Lung (tissue), 4 donors: ENCODE results near the genes PARN, PDXDC1, MYH11 and ABCC1.

GRCh38 chr16:14607991-14608503 lies 22.0 kb downstream of the PARN start:
- PRO-cap: no peak
- RAMPAGE, long total RNA: no peak
- RRBS: no CpG with 5 or more reads among the region's 3 CpGs

DNA sequence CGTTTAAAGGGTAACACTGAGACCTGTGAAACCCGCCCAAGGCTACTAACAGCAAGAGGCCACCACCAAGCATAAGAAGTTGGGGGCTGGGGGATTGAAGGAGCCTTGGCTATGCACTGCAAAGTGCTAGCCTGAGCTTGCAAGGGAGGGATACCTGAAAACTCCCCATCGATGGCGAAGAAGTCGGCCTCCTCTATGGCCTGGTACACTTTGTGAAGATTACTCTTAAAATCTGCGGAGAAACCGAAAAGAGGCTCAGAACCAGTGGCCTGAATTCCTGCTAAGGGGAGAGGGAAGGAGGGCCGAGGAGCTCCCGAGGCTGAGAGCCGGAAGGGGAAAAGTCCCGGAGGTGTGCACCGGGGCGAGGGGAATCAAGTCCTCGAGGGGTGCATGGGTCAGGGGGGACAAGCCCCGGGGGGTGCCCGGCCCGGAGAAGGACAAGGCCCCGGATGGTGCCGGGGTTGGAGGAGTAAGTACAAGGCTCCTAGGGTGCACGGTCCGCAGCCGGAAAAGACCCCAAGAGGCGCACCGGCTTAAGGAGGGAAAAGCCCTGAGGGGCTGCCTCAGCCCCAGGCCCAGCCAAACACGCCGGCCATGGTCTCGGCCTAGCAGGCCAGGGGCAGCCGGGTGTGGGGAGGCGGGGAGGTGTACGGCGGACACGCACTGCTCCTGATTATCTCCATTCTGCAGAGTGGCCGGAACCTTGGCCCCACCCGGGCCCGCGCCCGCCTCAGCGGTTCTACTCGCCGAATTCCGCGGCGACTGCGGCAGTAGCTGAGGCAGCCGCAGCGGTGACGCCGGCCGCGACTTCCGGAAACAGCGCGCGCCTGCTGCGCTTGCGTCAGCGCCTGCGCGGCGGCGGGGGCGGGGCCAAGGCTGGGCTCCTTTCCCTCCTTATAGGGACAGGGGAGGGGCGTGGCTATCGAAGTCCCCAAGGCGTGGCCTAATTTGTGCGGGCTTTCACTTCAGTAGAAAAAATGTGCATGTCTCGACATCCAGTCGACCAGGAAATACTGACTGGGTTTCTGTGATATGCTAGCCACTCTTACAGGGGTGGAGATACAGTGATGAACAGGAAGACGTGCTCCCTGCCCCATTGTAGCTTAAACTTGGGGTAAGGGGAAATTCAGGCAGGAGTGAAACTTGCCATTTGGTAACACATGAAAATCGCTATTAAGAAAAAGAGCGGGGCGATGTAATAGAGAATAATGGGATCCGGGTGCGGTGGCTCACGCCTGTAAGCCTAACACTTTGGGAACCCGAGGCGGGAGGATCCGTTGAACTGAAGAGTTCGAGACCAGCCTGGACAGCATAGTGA lies at the start of gene PARN:
PARN (minus strand) TSS at position 818 of the 1,318 bp plus-strand sequence.
- PRO-cap: bidirectional peak, plus-strand start at position 1,042 of the sequence, minus-strand start at position 766 of the sequence
- RAMPAGE, long total RNA: no peak
- RRBS: 2% methylated on average over 26 of the region's 79 CpGs

DNA sequence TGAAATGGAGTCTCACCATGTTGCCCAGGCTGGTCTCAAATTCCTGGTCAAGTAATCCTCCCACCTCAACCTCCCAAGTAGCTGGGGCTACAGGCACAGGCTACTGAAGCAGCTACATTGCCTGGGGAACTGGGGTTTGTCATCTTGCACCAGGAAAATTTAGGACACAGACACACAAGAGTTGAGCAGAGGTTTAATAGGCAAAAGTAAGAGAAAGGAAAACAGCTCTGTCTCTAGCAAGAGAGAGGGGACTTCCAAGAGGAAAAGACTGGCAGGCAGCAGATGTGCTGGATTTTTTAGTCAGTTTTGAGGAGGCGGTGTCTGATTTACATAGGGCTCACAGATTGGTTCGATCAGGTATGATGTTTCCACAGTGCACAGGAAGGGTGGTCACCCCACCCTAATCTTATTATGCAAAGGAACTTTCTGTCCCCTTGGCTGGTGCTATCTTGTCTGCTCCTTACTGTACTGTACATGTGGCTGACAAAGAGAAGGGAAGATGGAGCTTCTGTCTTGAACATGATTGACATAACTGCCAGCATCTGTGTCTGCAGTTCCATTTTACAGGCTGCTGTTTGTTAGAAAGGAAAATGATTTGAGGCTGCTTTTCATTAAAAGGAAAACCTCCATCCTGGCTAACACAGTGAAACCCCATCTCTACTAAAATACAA lies 25.3 kb downstream of the BFAR start:
- PRO-cap: no peak
- RAMPAGE, long total RNA: no peak
- RRBS: no CpG with 5 or more reads among the region's 2 CpGs

DNA sequence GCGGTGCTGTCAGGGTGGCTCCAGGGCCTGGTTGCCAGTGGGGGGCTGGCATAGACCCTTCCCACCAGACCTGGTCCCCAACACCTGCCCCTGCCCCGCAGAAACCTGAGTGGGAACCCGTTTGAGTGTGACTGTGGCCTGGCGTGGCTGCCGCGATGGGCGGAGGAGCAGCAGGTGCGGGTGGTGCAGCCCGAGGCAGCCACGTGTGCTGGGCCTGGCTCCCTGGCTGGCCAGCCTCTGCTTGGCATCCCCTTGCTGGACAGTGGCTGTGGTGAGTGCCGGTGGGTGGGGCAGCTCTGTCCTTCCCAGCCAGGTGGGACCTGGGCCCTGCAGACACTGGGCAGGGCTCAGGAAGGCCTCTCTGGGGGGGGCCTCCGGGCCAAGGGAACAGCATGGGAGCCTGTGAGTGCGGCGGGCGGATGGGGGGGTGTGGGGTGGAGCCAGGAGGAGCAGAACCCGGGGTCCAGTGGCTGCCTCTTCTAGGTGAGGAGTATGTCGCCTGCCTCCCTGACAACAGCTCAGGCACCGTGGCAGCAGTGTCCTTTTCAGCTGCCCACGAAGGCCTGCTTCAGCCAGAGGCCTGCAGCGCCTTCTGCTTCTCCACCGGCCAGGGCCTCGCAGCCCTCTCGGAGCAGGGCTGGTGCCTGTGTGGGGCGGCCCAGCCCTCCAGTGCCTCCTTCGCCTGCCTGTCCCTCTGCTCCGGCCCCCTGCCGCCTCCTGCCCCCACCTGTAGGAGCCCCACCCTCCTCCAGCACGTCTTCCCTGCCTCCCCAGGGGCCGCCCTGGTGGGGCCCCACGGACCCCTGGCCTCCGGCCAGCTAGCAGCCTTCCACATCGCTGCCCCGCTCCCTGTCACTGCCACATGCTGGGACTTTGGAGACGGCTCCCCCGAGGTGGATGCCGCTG lies 19.0 kb upstream of the NPIPA1 start:
- PRO-cap: no peak
- RAMPAGE, long total RNA: no peak
- RRBS: no CpG with 5 or more reads among the region's 36 CpGs

DNA sequence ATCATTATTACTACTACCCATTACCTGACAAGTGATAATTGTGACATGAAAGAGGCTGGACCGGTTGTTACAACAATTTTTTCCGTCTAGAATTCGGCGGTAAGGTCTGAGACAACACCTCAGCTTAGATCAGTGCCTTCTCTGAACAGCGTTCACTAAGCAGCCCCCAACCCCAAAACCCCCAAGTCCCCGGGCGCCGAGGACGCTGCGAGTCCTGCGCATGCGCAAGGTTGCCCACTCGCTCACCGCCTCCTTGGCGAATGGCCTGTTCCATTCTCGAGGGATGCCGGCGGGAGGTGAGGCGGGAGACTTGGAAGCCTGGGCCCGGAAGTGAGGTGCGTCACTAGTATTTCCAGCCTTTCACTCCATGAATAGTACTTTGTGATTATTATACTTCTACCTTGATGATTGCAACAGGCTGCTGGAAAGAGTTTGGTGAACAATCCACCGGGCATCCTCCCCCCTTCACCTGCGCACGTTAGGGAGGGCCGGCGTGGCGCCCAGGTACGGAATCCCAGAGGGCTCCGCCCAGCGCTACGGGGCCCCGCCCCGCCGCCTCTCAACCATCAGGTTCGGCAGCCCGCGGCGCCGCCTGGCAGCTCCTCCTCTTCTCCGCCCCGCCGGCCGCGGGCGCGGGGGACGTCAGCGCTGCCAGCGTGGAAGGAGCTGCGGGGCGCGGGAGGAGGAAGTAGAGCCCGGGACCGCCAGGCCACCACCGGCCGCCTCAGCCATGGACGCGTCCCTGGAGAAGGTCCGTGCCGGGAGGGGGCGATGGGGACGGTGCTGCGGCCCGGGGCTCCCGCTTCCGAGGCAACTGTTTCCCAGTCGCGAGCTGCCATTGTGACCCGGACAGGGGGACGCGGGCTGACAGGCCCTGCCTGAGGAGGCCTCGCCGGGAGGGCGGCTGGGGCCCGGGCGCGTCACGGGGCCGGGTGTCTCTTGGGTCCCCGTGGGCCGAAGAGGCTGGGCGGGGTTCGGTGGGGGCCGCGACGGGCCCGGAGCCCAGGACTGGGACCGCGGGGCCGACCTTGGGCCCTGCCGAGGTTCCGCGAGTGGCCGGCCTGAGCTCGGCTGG lies at the start of gene PDXDC1:
PDXDC1 (plus strand) TSS at position 557 of the 1,075 bp plus-strand sequence.
- PRO-cap: bidirectional peak, plus-strand start at position 651 of the sequence, minus-strand start at position 565 of the sequence
- RAMPAGE, long total RNA: start-site peak on the plus strand centred at position 642 of the sequence, 99 bp wide, 596 and 153 reads in 2 replicates
- RRBS: 1% methylated on average over 12 of the region's 95 CpGs

GRCh38 chr16:15057787-15058167 lies 1.9 kb upstream of the NTAN1 start:
- PRO-cap: no peak
- RAMPAGE, long total RNA: no peak
- RRBS: no CpG with 5 or more reads among the region's 4 CpGs

GRCh38 chr16:15135526-15135926 lies 41.5 kb upstream of the RRN3 start:
- PRO-cap: no peak
- RAMPAGE, long total RNA: no peak
- RRBS: no CpG with 5 or more reads among the region's 21 CpGs

- PRO-cap: no peak
- RAMPAGE, long total RNA: no peak
- RRBS: no CpG with 5 or more reads among the region's 14 CpGs
Measured at GRCh38 chr16:15142568-15142793, 48.4 kb upstream of the RRN3 start.

DNA sequence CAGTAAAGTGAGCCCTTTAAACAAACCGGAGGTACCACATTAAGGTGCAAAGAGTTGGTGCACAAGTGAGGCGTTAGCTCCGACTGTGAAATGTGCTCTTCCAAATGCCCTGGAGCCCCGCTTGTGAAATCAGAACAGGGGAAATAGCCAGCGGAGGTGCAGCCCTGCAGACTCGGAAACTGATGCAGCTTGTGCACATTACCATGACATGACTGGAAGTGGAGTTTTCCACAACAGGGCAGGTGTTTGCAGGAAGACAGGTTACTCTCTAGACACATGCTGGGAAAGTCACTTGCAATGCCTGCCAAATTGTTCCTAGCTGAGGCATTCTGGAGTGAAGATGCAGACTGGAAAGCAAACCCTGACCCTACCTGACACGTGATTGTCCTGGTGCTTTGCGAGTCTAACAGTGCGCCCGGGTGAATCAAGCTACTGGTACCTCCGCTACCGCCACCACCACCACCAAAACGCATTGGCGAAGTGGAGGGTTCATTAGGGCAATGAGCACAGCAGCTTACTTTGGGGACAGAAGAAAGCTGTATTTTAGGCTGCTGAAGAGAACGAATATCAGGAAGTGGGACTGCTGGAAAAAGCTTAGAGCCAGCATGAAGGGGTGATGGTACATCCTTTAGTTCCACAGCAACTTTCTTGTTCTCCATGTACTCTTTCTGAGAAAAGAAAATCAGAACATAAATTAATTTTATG lies 7.1 kb downstream of the MARF1 start:
- PRO-cap: no peak
- RAMPAGE, long total RNA: no peak
- RRBS: no CpG with 5 or more reads among the region's 15 CpGs

DNA sequence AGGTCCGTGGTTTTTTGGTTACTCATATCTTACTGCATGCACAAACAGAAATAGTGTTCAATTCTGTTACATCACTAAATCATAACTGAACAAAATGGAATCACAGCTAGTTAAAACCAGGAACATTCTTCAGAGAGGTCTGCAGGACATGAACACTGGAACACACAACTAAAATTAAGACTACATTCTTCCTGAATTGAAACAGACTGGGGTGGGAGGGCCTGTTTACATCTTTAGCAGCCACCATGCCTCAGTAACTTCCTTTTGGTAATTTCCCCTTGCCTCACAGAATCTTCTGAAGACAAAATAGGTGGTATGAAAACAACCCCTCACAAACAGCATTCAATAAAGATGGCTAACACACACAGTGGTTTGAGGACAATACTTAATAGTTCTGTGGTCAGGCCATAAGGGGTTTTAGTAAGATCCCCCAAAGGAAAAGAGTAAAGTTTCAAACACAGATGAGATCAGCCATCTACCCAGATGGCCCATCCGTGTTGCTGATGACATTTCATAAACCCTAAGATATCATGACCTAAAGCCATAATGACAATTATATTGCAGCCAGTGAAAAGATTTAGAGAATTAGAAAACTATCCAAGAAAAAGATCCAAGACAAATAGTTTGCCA lies 6.5 kb downstream of the MARF1 start:
- PRO-cap: no peak
- RAMPAGE, long total RNA: no peak
- RRBS: no CpG with 5 or more reads among the region's 2 CpGs

DNA sequence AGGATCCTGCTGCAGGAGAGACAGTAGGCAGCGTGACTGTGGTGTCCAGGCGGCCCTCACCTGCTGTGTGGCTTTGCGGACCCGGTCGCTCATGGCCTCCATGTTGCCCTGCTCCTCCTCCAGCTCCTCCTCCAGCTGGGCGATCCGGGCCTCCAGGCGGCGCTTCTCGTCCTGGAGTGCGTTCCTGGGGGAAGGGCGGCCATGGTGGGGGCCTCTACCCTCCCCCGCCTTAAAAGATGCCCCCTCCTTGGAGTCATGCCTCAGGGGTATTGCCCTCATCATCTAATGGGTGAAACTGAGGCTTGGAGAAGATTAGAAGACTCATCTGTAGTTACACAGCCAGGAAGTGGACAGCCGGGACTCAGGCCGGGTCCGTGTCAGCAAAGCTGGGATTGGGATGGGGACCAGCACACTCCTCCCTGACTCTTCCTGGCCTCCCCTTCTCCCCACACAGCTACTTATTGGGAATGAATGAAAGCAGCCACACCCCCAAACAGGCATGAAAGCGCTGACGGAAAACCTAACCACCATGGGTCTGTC lies 68.3 kb downstream of the NDE1 start:
- PRO-cap: no peak
- RAMPAGE, long total RNA: no peak
- RRBS: 94% methylated on average over 4 of the region's 18 CpGs

- PRO-cap: no peak
- RAMPAGE, long total RNA: no peak
- RRBS: no CpG with 5 or more reads among the region's 9 CpGs
Measured at GRCh38 chr16:15736794-15737315, 86.8 kb downstream of the NDE1 start.

DNA sequence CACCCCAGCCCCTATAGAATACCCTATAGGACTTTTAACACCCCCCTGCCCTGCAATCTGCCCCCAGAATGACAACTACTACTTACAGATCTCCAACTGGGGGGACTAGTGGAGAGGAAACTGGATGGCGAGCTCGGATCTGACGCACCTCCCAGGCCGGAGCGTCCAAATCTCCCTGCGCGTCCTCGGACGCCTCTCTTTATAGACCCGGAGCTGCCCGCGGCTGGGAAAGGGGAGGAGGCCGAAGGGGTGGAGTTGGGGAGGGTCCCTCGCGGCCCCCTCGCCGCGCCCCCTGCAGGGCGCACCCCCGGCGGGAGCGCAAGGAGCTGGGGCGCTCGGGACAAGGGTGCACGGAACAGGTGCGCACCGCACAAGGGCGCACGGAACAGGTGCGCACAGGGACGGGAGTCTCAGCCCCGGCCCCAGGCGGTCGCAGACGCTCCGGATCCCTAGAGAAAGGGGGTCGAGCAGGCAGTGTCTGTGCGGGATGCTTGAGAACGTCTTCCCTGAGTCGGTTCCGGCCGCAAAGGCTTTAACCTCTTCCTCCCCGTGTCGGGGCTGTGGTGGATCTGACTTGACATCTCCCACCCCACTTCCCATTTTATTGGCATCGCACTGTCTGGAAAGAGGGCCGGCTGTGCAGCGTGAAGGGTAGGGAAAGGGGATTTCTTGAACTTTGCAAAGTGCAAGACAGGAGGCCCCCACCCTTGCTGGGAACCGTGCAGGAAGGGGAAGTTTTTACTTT lies at the start of gene MYH11:
MYH11 (minus strand) TSS at position 174 of the 745 bp plus-strand sequence.
- PRO-cap: bidirectional peak, plus-strand start at position 297 of the sequence, minus-strand start at position 173 of the sequence
- RAMPAGE, long total RNA: no peak
- RRBS: 2% methylated on average over 27 of the region's 48 CpGs

DNA sequence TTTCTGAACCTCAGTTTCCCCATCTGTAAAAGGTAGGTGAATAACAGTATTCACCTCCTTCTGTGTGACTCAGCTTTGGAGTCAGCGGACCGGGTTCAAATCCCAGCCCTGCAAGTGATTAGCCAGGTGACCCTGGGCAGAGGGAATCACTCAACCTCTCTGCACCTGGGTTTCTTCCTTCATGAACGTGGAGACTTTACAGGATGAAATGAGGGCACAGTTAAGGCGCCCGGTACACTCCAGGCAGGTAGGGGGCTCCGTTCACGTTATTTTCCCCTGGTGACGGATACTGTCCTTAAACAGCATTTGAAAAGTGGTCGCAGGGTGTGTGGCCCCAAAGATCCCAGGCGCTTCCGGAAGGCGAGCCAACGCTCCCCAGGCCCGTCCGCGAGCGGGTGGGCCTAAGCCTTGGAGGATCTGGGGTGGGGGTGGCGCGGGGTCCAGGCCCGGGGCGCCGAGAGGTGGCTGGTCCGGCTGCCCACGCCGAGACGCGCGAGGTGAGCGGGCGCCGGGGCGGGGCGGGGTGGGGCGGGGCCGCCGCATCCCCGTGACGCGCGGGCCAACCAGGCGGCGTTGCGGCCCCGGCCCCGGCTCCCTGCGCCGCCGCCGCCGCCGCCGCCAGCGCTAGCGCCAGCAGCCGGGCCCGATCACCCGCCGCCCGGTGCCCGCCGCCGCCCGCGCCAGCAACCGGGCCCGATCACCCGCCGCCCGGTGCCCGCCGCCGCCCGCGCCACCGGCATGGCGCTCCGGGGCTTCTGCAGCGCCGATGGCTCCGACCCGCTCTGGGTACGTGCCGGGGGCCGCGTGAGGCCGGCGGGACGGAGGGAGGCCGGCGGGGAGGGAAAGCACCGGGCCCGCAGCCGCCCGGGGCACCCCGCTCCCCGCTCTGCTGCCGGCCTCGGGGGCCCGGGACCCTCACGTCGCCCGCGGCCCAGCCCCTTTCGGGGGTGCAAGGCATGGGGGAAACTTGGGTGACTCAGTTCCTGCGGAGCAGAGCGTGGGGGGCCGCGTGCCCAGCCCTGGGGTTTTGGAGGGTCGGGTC lies at the start of gene ABCC1:
ABCC1 (plus strand) TSS at position 603 of the 1,042 bp plus-strand sequence.
- PRO-cap: no peak
- RAMPAGE, long total RNA: no peak
- RRBS: 2% methylated on average over 53 of the region's 109 CpGs

DNA sequence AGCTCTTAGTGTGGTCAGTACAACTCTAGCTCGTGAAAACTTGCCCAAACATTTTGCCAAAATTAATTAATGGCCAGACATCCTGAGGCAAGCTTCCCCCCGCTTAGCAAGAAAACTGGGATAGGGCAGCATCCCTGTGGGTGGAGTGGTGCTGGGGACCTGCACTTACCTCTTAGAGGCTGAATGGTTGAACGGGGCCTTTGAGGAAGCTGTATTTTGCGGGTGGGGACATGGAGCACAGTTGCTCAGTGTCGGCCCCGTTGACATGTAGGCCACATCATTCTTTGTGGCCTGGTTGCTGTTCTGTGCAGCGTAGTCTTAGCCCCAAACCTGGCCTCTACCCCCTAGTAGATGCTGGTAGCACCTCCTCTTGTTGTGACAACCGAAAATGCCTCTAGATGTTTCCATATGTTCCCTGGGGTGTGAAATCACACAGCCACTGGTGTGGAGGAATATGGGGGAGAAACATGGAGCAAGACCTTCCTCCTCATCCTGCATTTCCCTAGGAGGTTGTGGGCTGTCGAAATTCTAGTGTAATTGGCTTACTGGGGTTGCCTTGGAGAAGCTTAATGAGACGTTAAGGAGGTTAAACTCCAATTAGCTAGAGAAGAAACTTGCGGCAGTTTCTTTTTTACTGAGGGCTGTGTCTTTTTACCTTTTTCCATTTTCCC lies 9.3 kb downstream of the ABCC1 start:
- PRO-cap: no peak
- RAMPAGE, long total RNA: no peak
- RRBS: no CpG with 5 or more reads among the region's 11 CpGs

- PRO-cap: no peak
- RAMPAGE, long total RNA: no peak
- RRBS: no CpG with 5 or more reads among the region's 7 CpGs
Measured at GRCh38 chr16:15960984-15961560, 11.7 kb downstream of the ABCC1 start.

DNA sequence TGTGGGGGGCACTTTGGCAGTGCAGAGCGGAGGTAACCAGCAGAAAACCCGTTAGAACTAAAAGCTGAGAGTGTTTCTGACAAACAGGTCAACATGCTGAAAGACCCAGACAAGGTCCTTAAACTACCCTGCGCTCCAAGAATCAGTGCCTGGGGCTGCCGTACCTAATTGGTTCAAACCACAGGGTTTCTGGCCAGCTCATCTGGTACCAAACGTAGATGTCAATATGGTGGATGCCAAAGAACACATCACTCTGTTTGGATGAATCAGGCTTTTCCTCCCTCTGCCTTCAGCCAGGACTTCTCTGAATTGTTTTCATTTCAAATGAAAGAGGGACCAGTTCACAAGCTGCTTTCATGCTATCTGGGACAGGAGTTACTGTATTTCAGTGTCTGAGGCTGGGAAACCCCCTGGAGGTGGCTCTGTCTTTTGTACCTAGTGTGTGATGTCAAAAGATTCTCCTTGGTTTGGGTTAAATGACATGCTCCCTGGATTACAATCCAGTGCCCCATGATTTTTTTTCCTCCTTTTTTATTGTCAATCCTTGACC lies 76.2 kb downstream of the ABCC1 start:
- PRO-cap: no peak
- RAMPAGE, long total RNA: no peak
- RRBS: no CpG with 5 or more reads among the region's 5 CpGs

GRCh38 chr16:16036306-16036863 lies 87.0 kb downstream of the ABCC1 start:
- PRO-cap: no peak
- RAMPAGE, long total RNA: no peak
- RRBS: no CpG with 5 or more reads among the region's 11 CpGs

- PRO-cap: no peak
- RAMPAGE, long total RNA: no peak
- RRBS: no CpG with 5 or more reads among the region's 10 CpGs
Measured at GRCh38 chr16:16048060-16048432, 98.6 kb downstream of the ABCC1 start.

DNA sequence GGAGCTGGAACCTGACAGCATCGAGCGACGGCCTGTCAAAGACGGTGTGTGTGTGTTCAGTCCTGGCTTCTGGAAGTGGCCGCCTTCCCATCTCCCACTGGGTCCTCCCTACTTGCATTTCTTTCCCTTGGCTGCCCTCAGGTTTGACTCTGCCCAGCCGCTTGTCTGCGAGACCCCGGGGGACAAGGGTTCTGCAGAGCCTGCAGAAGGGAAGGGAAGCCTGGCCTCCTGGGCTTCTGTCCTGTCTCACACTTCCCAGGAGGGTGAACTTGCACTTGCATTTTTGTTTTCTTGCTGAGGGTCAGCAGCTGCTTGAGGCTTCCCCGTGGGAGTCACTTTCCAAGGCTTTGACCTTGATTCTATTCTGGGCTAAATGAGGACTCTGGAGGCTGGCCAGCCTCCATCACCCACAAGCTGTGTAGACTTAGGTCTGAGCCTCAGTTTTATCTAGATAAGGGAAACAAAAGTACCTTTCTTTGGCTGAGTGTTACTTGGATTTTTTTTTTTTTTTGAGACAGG lies 122.3 kb downstream of the ABCC1 start:
- PRO-cap: no peak
- RAMPAGE, long total RNA: no peak
- RRBS: no CpG with 5 or more reads among the region's 9 CpGs